RPMI7951 (cell line): ENCODE results near the gene MSMB.

DNA sequence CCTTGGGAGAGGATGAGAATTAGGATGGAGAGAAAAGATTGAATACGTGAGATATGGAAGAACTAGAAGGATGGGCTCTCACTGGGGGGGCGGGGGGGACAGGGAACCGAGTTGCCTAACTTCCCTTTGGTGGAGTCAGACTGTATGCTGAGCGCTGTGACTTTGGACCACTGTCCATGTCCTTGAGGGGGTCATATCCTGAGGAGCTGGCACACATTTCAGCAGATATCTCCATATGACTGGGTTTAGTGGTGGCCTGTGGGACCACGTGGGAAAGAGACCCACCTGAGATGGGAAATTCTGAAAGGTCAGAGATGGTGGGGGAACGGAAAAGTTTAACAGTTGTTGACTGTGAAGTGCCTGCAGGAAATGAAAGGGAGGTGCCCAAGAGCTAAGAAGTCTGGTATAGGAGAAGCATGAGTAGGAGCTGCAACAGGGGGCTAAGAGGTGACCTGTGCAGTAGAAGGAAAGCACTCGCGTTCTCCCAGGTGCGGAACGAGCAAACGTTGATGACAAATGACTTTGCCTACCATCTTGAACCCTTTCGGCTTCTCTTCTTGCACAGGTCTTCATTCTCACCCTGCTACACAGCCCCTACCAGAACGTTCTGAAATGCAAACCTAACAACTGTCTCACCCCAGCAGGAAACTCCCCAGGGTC lies 9.9 kb upstream of the FXYD4 start:
- RAMPAGE, long total RNA, result no peak

DNA sequence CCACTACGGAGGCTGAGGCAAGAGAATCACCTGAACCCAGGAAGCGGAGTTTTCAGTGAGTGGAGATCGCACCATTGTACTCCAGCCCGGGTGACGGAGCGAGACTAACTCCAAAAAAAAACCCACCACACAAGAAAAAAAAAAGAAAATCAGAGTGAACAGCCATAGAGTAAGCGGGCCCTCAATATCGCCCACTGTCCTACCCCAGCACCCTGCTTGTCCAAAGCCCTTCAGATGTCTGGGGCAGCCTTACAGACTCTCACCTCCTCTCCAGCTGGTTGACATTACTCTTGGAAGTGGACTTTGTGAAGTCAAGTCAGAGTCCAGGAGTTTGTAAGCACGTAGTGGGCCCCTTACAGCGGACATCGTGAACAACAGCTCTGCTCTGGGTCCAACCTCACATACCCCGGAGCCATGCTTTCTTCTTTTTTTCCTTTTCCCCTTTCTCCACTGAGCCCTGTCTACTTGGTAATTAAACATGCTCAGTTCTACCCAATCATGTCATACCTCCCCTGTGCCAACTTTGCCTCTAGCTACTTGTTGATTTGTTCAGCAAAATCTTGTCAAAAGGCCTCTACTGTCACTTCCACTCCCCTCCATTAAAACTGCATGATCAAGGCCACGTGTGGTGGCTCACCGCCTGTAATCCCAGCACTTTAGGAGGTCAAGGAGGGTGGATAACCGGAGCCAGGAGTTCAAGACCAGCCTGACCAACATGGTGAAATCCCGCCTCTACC lies 17.5 kb downstream of the HNRNPF start:
- RAMPAGE, long total RNA, result no peak

DNA sequence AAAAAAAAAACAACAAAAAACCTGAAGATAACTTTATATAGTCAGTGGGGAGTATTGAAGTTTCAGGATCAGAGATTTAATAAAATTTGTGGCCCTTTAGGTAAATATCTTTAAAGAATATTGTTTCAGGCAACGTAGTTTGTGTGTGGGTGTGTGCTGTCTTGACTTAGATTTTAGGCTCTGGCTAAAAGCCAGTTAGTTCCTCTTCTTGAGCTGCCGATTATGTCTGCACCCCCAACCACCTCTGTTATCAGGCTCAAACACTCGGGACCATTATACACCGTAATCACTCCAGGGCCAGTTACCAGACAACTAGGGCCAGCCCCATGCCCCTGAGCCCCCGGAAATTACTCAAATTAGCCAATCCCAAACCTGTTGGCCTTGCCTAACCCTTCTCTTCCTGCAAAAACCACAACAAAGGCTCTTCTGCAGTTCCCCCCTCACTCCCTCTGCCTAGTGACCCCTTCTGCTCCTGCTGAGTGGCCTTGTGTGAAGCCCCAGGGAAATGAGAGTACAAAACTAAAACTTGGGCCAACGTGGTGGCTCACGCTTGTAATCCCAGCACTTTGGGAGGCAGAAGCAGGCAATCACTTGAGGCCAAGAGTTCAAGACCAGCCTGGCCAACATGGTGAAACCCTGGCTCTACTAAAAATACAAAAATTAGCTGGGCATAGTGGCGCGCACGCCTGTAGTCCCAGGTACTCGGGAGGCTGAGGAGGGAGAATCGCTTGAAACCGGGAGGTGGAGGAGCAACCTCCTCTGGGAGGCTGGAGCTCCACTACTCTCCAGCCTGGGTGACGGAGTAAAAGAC lies 9.1 kb upstream of the HNRNPF start:
- RAMPAGE, long total RNA, result no peak

- RAMPAGE, long total RNA, result no peak
Measured at GRCh38 chr10:43452156-43452581, 15.3 kb downstream of the ZNF487 start.

DNA sequence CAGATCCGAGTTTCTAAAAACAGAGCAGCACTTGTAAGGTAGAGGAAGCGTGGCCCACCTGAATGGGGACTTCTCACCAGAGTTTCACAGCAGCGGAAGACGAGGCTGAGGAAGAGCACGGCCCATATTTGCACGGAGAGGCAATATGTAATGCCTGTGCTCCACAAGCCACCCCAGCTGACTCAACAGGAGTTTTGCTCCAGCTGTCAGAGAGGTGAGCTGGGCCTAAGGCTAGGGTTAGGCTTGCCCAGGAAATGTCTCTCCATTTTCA lies 19.3 kb downstream of the ZNF487 start:
- RAMPAGE, long total RNA, result no peak

DNA sequence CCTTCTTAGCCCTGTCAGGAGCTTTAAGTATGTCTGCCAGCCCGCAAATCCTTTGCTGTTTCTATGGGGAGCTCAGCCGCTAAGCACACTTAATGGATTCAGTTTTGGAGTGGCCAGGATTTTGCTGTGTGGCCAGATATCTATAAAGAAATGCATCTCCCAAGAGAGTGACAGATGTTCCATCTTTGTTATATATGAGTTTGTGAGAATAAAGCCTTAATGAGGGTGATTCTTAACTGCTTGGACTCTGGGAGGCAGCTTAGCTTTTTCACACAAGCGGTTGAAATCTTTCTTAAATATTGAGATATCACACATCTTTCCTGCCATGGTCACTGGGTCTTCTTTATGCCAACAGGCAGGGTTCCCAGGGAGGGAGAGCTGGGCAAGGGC lies 153.1 kb upstream of the ZNF32 start:
- RAMPAGE, long total RNA, result no peak

- RAMPAGE, long total RNA, result no peak
Measured at GRCh38 chr10:43878399-43879025, 229.8 kb upstream of the ZNF32 start.

DNA sequence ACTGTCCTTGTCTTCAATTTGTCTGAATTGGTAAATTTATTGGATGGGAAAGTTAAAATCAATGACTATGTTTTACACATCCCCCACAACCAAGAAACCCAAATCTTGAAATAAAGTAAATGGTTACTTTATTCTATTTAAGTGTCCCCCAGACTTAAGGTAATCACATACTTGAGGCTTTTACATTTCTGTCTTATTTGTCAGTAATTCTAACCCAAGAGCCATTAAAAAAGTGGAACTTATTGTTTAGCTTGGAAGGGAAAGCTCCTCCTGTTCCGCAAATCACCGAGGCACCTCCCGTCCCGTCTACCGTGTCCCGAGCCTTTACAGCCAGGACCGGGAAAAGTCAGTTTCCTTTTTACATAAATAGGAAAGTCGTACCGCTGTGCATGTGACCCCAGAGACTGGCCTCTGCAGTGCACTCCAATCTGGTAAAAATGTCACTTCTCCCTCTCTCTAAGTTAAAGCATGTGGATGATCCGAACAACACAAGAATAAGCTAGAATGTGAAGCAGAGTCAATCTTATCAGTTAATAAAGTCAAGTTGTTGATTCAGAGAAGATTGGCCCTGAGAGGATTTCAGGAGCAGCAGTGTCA lies 316.3 kb upstream of the ZNF32 start:
- RAMPAGE, long total RNA, result no peak

DNA sequence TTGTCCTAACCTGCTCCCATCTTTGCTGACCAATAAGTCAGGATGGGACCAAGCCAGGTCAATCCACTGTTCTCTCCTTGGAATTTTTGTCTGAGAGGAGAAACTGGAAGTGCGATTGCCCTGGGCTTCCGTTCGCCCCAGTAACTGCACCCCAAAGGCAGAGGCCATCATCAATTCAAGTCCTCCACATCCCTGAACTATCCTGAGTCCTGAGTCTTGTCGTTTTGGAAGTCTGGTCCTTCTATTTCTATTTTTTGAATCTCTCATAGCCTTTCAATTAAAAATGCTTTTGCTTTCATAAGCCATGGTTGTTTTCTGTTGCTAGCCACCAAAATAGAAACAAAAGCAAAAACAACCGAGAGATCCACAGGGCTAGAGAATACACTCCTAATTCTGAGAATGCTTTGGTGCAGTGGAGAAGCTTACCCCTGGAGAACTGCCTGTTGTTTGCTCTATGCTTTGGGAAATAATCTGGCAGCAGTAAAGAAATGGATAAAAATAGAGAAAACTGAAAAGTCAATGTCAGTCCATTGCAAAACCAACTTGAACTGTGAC lies 368.1 kb upstream of the ZNF32 start:
- RAMPAGE, long total RNA, result no peak

DNA sequence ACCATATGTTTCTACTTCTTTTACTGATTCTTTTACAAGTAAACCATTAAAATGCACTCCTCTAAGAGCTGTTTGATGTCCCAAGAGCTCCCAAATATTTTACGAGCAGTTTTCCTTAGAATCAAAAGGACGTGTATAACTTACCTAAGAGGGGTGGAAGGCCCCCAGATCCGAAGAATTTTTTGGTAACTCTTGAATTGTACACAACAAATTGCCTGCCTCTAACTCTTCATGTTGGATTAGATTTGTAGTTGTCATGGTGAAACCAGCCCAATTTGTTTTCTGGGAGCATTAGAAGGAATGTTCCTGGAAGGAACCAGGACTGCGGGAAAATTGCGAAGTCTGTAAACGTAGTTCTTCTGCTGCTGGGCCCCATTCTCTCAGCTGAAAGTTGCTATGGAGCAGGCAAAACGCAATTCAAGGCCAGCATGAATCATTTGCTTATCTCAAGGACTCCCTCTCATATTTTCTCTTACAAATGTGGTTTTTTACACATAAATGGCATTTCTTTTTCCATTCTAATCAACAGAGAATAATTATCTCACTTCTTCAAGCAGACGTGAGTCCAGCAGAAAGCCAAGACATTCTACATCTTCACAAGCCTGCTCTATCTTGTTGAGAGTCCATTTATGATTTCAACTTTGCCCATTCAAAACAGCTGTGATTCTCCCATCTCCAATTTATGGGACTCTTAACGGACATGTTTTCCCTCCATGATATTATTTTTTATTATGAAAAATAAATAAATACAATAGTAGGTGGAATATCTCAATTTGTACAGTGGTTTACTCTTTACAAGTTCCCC lies 124.6 kb upstream of the TMEM72 start:
- RAMPAGE, long total RNA, result no peak

DNA sequence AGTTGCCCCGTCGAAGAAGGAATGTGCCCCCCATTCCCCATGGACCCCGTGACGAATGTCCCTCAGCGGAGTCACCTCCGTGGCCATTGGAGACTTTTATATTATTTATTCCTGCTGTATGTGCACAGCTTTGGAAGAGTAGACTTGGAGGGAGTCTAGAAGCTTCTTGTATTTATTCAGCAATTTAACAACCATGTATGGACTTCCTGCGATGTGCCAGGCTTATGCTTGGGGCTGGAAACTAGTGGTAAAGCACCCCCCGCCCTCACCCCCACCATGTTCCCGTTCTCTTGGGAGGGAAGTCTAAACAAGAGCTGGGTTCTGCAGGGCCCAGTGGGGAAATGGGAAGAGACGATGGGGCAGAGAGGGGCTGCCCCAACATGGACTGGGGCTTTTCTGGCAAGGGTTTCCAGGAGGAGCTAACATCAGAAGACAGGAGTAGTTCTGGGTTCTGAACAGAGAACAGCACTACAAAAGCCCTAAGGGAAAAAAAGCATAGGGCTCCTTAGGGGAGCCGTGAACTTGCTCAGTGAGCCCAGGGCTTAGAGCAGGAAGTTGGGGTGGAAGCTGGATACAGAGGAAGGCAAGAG lies 8.0 kb downstream of the RASSF4 start:
- RAMPAGE, long total RNA, result no peak

- RAMPAGE, long total RNA, result no peak
Measured at GRCh38 chr10:44974574-44975233, 3.9 kb downstream of the DEPP1 start.

- RAMPAGE, long total RNA, result no peak
Measured at GRCh38 chr10:45376548-45377097, 2.6 kb downstream of the ALOX5 start.

DNA sequence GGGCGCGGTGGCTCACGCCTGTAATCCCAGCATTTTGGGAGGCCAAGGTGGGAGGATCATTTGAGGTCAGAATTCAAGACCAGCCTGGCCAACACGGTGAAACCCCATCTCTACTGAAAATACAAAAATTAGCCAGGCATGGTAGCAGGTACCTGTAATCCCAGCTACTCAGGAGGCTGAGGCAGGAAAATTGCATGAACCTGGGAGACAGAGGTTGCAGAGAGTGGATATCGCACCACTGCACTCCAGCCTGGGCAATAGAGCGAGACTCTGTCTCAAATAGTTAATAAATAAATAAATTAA lies 72.5 kb downstream of the ALOX5 start:
- RAMPAGE, long total RNA, result no peak

- RAMPAGE, long total RNA, result no peak
Measured at GRCh38 chr10:45601126-45601451, 65.9 kb upstream of the MARCHF8 start.

DNA sequence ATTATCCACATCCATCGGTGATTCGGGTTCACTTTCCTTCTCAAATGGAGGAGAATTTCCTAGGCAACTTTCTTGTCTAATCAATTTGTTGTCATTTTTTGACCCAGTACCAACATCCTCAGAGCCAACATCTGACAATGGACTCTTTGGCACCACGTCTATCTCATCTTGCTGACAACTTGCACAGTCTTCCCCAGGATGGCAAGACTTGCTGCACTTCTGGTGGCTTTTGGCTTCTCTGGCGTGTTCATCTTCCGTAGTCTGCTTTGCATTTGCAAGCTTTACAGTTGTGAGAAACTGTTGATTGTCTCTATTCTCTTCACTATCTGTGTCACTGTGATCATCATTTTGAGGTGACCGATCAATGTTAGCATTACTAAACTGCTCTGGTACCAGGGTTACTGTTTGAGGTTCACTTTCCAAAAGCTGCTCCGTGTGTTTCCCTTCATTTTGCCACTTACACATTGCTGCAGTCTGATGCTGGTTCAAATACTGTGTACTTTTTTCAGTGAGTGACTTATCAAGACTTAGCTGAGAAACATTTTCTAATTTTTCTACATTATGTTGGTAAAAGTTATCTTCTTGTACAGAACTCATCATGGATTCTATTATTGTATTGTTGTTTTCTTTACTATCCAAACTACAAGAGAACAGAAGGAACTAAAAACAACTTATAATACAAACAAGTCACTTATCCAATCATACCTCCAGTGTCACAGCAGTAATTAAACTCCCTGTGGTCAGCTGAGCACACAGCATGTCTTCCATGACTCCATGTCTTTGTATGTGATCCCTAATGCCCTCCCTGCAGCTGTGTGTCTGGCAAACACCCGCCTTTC lies 7.8 kb upstream of the TIMM23 start:
- RAMPAGE, long total RNA, result no peak

DNA sequence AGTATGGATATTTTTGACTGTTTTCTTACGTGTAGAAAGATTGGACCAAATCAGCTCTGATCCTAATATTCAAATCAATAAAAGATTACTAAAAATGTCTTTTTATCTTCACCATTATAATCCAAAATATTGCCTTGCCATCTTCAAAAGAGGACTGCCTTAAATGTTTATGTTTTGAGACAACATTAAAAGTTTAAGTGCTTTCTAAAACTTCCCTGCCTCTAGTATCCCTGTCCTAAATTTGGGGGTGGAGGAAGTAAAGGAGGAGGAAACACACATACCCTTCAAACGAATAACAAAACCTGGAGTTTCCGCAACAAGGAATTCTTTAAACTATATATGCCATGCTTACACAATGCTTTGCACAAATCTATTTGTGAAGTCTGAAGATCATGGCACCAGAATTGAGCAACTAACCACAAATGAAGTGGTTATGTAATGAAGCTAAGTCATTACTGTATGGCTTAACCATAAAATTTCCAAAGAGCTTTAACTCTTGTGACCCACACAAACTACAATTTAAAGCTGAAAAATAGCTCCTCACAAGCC lies 9.6 kb downstream of the NCOA4 start:
- RAMPAGE, long total RNA, result no peak

GRCh38 chr10:46045998-46046744 lies at the start of gene MSMB:
TSS of gene MSMB (minus strand) at chr10:46046269.
- RAMPAGE, long total RNA, result no peak

GRCh38 chr10:46397959-46398800 lies 22.6 kb downstream of the ANXA8L1 start:
- RAMPAGE, long total RNA, result no peak

GRCh38 chr10:47082315-47082768 lies 171.1 kb downstream of the PTPN20 start:
- RAMPAGE, long total RNA, result no peak